Colon Carcinoma Metastatic in the Brain (tissue), 2 donors: Measurements from ENCODE around the genes SLC24A2, IFNB1, IFNA21, CDKN2A, IZUMO3 and IFT74.

DNA sequence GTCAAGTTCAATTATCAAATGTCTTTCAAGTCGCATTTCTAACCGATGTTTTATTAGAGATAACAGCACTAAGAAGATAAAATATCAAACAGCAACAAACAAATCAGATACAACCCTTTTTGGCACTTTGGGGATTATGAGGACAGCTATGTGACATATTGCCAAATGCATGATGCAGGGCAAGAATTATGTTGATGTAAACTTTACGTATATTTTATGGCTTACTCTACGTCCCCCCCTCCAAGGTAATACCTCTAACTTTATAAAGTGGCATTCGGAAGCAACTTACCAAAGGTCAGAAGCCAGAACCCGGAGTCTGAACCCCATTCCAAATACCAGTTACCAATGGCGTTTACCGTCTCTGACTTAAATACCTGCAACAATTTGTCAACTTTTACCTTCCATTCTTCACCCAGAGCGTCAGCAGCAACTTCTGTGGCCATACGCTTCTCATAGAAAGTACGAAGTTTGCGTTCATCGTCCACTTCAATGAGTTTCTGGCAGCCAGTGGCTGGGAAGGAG lies 886 bp downstream of the RPS6 start:
- PRO-cap, 2 experiments: no peak in any of the 2 experiments

DNA sequence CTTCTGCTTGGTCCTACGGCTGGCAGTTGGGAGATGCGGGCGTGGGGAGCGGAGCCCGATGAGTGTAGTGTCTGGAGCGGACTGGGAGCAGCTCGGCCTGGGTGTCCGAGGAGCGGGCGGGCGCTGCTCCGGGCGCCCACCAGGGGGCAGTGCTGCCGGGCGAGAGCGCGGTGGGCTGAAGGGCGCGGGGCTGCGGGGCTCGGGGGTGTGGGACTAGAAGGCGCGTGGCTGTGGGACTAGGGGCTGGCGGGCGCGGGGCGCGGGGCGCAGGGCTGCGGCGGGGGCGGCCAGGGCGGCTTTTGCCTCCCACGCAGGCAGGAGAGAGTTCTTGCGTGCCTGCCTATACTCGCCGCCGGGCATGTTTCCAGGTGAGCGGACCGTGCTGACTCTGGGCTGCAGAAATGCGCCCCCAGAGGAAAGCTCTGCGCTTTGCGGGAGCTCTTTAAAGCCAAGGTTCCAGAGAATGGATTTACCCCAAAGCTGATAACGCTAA lies 55.9 kb downstream of the ACER2 start:
- PRO-cap, 2 experiments: no peak in any of the 2 experiments

DNA sequence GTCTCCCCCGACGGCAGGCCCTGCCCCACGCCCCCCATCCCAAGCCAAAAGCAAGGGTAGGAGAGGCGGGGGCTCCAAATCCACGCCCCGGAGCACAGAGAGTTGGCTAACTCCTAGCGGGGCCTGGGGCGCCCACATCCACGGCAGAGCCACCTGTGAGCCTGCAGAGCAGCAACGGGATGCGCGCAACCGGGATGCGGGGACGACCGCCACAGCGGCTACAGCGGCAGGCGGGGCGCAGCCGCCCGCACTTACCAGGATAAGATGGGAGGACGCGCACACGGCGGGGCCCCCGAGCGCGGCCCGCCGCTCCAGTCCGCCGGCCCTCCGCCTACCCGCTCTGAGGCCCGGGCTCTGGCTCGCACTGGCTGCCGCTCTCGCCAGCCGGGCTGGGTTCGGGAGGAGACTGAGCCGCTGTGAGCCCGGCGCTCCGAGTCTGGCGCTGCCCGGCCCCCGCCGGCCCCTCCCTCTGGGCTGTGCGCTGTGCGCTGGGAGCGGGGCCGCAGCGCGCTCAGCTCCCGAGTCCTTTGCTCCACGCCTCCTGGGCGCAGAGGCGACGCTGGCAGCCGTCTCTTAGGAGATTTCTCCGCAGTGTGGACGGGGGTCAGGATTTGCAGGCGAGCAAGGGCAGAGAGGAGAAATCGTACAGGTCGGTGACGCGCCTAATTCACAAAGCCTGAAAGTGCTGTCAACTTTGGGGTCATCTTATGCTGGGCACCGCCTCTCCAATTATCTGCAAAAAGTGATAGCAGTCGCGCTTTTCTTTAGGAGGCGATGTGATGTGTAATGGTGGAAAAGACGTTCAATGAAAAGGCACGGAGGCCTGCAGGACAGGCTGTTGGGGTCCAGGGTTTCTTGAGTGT lies at the start of gene SLC24A2:
SLC24A2 (minus strand) TSS at position 408 of the 863 bp plus-strand sequence.
- PRO-cap, 2 experiments: no peak in any of the 2 experiments

DNA sequence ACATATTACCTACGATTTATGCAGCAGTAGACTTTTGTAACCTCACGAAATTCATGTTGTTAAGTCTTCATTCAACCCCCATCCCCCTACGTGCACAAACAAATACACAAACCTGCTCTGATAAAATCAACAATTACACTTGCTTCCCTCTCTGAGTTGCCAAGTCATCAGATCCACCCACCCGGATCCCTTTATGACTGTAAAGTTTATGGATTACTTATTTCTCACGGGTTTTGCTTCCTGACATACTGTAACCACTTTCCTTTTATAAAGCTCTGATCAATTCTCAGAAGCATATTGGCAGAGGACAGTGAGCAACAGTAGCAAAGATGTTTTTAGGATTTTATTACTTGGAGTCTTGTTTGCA lies 70.5 kb downstream of the MLLT3 start:
- PRO-cap, 2 experiments: peak in 1 of 2 experiments; most common plus-strand start position 298 of the sequence (in 1)

DNA sequence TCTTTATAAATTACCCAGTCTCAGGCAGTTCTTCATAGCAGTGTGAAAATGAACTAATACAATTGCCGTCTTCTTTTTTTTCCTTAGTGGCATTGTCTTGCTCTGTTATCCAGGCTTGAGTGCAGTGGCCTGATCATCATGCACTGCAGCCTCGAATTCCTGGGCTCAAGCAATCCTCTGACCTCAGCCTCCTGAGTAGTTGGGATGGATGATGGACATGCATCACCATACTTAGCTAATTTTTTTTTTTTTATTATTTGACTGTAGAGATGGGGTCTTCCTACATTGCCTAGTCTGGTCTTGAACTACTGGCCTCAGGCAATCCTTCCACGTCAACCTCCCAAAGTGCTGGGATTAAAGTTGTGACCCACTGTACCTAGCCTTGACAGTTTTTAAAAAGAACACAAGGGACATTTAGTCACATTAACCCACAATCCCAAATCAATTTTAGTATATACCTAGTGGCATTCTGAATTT lies 31.6 kb downstream of the MLLT3 start:
- PRO-cap, 2 experiments: no peak in any of the 2 experiments

DNA sequence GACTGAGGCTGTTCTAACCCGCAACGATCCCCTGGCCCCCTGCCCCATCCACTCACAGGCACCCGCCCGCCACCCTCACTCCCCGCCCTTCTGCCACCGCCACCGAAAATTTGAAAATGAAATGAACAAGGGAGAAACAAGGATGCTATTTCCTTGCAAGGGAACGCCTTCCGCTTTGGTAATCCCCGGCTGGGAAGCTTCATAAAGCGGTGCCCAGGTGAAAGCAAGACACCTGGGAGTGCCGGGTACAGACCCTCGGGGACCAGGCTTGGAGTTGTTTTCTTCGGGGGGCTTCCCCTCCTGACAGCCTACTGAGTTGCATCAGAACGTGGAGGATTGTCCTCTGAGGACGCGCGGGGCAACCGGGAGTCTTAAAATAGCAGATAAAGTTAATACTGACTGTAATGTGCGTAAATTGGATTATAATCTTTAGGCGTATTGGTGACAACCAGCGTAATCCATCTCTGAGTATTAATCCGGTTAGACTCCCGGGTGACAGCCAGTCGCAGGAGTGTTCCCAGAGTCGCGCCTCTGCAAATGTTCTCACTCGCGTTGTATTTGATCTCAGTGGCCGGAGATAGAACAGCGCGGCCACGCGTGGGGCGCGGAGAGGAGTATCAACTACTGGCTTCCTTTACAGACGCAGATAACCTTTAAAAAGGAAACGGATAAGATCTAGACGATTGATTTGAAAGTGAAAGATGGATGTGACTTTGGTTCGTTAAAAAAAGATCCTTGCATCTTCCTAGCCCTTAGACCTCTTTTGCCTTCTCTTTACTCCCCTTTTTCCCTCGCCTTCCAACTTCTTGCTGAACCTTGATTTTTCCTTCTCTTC lies 959 bp upstream of the MLLT3 start:
- PRO-cap, 2 experiments: no peak in any of the 2 experiments

DNA sequence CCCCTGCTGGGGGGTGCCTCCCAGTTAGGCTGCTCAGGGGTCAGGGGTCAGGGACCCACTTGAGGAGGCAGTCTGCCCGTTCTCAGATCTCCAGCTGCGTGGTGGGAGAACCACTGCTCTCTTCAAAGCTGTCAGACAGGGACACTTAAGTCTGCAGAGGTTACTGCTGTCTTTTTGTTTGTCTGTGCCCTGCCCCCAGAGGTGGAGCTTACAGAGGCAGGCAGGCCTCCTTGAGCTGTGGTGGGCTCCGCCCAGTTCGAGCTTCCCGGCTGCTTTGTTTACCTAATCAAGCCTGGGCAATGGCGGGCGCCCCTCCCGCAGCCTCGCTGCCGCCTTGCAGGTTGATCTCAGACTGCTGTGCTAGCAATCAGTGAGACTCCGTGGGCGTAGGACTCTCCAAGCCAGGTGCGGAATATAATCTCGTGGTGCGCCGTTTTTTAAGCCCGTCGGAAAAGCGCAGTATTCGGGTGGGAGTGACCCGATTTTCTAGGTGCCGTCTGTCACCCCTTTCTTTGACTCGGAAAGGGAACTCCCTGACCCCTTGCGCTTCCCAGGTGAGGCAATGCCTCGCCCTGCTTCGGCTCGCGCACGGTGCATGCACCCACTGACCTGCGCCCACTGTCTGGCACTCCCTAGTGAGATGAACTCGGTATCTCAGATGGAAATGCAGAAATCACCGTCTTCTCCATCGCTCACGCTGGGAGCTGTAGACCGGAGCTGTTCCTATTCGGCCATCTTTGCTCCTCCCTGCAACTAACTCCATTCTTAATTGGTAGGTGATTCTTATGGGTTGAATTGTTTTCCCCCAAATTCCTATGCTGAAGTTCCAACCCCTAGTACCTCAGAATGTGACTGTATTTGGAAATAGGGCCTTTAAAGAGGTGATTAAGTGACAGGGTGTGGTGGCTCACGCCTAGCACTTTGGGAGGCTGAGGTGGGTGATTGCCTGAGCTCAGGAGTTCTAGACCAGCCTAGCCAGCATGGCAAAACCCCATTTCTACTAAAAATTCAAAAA lies 25.7 kb upstream of the FOCAD start:
- PRO-cap, 2 experiments: no peak in any of the 2 experiments

- PRO-cap, 2 experiments: no peak in any of the 2 experiments
Observed at GRCh38 chr9:20722233-20722575, 38.1 kb downstream of the FOCAD start.

GRCh38 chr9:21077768-21078173 lies at the start of gene IFNB1:
Gene IFNB1, minus strand, starts transcription at chr9:21077942.
- PRO-cap, 2 experiments: no peak in any of the 2 experiments

DNA sequence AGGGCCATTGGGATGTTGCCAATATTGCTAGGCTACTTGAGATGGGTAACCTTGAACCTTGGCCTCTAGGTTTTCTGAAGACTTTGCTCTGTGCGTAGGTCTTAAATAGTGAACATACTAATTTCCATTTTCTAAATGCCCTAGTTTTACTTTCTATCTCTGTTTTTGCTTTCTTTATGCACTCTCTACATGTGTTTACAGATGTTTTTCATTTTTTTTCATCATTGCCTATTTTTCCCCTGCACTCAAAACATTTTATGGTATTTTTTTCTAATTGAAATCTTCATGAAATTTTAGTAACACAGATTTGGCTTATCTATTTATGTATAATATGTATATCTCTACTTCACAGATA lies at the start of gene IFNA21:
IFNA21 (minus strand) TSS at position 56 of the 355 bp plus-strand sequence.
- PRO-cap, 2 experiments: no peak in any of the 2 experiments

DNA sequence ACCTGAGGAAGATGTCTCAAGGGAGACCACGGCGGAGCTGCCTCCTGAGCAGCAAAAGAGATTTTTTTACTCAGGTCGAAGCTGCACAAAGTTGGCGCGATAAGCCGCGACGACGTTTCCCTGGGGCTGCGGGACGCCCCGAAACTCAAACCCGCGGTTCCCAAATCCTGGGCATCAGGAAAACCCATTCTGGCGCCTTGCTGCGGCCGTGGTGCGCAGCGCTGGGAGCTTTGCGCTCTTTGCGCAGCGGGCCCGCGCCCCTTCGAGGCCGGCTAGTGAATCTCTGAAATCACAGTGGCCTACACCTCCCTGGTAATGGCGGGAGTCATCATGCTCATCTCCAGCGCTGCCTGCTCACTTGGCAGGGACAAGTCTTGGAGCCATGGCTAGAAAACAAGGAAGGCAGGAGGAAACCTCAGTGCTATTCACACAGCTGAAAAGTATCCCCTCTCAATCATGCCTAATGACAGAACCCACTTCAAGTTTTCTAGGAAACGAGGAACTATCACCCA lies 6.1 kb upstream of the IFNA8 start:
- PRO-cap, 2 experiments: no peak in any of the 2 experiments

GRCh38 chr9:21591410-21592003 lies 109.4 kb upstream of the IFNE start:
- PRO-cap, 2 experiments: no peak in any of the 2 experiments

GRCh38 chr9:21853195-21853925 lies 50.9 kb downstream of the MTAP start:
- PRO-cap, 2 experiments: peak in 1 of 2 experiments; most common plus-strand start chr9:21853689 (in 1)

- PRO-cap, 2 experiments: peak in 1 of 2 experiments; most common plus-strand start chr9:21975142 (in 1); most common minus-strand start chr9:21974851 (in 1)
Observed at GRCh38 chr9:21974283-21975497, at the start of gene CDKN2A. Gene CDKN2A, minus strand, starts transcription at chr9:21974857.

GRCh38 chr9:23850914-23851462 lies 24.9 kb upstream of the ELAVL2 start:
- PRO-cap, 2 experiments: no peak in any of the 2 experiments

DNA sequence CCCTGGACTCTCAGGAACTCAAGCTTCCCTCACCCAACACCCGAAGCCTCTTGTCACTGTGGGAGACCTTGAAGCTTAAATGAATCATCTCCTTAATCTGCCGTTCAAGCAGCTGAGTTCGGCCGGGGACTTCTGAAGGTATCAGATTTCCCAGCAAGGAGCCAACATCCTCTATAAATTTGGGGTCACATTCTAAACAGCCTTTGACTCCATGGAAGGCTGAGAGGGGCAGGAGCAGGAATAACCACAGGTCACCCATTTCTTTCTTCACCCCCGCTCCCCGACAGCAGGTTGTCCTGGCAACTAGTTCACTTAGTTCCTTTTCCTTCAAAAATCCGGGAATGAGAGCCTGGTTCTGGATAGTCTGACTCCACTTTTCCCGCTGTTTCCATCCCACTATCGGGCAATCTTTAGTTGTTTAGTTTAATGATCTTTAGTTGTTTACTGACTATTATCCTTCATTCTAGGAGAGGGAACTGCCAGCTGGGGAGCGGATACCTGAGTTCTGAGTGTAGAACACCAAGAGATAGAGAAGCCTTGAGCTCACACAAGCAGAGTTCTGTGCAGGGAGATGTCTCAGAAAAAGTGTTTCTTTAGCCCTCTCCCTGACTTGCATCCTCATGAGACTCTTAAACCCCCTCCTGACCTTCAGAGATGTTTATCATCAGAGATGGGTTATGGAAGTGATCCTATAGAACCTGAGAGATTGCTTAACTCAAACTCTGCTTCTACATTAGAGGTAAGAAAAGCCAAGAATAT lies at the start of gene IZUMO3:
IZUMO3 (minus strand) TSS at position 507 of the 759 bp plus-strand sequence.
- PRO-cap, 2 experiments: no peak in any of the 2 experiments

DNA sequence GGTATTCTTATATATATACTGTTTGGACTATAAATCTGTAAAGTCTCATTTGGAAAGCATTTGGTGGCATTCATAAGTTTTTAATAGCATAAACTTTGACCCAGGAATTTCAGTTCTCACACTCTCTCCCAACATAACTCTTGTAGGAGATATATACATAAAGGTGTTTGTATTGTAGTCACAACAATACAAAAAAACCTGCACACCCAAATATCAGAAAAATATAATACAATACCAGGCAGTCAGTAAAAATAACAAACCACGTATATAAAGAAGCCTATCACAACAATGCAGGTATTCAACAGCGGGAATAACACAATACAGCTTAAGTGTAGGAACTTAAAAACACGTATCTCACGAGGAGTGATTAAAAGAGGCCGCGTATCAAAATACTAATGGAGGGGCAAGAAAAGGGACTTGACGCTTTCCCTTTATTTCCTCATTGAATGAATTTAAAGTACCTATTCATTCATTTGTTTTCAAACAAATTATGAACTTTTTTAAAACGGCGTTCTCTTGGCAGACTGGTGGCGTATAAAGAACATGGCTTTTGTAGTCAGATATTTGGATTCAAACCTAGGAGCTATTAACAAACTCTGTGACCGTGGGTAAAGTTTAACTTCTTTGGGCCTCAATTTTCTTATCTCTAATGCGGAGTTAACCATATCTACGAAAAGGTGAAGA lies 1.1 kb downstream of the CAAP1 start:
- PRO-cap, 2 experiments: no peak in any of the 2 experiments

- PRO-cap, 2 experiments: peak in 2 of 2 experiments; most common plus-strand start chr9:26956429 (in 2); most common minus-strand start chr9:26956255 (in 2)
Observed at GRCh38 chr9:26955799-26956901, at the start of gene IFT74. Gene IFT74, plus strand, starts transcription at chr9:26956412.

DNA sequence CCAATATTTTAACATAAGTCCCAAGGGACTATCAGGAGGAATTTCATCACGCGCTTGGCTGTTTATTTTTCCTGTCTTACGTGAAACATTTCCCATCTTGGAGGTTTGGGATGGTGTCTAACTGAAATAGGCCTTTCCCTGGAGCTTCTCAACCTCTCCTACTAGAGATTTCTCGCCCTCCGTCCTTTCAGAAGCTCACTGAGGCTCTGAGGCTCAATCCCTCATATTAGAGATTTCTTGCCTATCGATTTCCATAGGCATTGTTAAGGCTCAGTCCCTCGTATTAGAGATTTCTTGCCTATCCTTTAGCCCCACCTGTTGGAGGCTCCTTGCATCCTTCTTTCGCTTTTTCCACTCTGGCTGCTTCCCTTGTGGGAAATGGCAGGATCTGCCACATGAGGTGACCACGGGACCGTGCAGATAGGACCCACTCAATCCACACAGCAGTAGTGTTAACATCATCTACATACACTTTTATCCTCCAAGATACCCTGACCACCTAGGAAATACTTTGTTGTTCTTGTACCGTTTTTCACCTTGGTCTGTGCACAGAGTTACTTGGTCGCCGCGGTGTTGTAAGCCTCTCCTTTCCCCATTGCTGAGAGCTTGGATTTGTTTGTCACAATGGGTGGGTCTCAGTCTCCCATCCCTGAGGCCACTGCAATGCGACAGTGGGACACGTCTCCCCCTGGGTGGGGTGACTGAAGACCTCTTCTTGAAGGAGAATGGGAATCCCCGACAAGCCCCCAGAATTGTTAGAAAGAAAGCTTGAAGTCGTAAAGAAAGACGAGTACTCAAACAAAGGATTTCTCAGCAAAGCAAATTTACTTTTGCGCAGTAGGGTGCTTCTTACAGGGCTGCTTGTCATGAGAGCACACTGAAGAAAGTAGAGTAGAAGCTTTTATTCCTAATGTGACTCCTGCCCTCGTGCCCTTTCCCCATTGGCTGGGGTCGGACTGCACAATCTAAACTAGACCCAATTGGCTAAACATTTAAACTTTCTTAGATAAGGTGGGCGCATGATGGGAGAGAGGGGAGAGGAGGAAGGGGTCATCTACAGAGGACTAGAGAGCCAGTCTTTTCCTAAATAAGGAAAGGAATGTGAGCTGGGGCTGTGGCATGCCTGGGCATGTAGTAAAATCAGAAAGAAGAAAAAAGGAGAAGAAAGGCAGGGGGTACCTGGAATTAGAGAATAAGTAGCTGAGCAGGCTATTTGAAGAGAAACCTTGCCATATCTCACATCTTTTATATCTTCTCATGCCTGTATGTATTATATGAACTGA lies 19.7 kb downstream of the IFT74 start:
- PRO-cap, 2 experiments: no peak in any of the 2 experiments

DNA sequence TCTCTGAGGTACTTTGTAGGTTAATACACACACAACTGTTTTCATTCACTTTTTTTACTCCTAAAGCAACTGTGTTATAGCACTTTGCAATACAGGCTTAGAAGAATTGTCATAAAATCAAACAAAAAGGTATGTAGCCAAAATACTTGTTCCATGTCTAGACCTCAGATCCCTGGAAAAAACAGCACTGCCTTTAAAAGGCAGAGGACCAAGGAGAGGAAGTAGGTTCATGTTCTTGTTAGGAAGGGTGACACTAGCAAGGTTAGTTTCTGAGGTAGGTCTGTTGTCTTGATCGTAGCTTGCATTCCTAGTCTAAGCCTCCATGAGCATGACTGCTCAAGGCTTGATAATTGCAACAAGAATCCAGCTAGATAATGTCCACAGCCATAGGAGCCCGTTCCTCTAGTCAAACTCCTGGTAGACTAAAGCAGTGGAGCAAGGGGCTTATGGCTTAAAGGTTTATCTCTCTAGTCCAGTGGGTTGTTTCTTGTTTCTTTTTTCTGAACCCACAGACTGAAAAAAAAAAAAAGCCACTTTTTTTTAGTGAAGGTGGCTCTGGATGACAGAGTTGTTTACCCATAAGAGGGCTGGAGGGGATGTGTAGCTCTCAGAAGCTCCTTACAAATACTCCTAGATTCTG lies 2.1 kb downstream of the TEK start:
- PRO-cap, 2 experiments: no peak in any of the 2 experiments